Neural progenitor cell (in vitro differentiated cells): ENCODE measurements around a stretch of chr15.

DNA sequence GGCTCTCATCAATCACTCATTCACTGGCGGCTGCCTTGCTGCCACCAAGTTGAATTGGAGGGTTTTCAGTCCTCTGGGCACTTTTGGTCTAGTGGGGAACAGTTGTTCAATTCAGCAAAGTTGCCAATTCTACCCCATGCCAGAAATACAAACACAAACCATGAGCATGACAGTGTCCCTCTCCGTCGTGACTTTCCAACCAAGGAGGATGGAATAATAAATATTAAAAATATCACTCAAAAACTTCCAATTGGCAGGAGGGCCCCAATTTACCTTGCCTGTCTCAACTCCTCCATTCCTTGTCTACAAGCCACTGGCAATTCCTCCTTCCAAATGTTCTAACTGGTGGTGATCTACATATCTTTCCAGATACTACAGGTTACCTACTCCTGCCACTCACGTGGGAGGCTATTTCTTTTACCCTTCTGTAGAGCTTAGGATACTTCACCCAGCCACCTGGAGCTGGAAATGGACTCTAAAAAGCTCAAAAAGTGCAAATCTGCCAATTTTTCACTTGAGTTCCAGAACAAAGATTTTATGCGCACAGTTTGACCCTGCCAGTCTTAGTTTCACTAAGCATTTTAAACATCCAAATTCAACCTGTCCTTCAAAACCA lies 17.5 kb downstream of the MYO1E start:
- RAMPAGE, long total RNA, result no peak

- RAMPAGE, long total RNA, result no peak
Observed at GRCh38 chr15:59371122-59372227, 1.2 kb downstream of the MYO1E start.

- RAMPAGE, long total RNA, result no peak
Observed at GRCh38 chr15:59524150-59524699, 86.2 kb downstream of the FAM81A start.

GRCh38 chr15:59543739-59544366 lies 67.7 kb upstream of the GCNT3 start:
- RAMPAGE, long total RNA, result no peak

DNA sequence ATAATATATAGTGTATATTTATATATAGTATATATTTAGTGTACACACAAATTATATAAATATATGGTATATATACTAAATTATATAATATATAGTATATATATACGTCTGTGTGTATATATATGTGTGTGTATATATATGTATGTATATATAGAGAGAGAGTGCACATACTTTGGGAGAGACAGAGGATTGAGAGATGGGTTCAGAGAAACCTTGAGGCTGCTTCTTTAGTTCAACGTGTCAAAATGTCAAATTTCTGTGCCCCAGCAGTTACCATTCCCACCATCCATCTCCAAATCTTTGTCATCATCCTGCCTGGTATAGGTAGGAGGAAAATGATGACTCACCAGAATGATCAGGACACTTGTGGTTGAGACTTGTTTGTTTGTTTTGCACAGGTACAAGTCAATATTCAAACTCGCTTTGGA lies 24.8 kb upstream of the GCNT3 start:
- RAMPAGE, long total RNA, result no peak

DNA sequence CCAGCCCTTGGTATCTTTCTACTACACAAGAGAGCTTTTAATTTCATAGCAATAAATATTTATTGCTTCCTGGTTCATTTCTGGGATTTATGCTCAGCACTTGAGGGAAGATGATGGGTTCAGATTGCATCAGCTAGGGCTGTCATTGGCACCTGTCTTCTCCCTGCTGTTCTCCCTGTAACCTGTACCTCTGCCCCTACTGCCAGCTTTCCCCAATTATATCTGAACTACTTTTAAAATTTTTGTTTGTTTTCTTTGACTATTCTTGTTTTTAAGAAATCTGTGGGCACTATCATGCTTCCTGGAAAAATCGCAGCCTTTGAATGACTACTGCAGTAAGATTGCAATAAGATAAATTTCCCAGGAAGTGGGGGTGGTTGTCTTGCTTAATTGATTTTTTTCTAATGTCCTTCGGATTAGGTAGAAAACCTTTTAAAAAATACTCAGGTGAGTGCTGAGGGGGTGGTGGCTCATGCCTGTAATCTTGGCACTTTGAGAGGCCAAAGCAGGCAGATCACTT lies 24.2 kb upstream of the GCNT3 start:
- RAMPAGE, long total RNA, result no peak

DNA sequence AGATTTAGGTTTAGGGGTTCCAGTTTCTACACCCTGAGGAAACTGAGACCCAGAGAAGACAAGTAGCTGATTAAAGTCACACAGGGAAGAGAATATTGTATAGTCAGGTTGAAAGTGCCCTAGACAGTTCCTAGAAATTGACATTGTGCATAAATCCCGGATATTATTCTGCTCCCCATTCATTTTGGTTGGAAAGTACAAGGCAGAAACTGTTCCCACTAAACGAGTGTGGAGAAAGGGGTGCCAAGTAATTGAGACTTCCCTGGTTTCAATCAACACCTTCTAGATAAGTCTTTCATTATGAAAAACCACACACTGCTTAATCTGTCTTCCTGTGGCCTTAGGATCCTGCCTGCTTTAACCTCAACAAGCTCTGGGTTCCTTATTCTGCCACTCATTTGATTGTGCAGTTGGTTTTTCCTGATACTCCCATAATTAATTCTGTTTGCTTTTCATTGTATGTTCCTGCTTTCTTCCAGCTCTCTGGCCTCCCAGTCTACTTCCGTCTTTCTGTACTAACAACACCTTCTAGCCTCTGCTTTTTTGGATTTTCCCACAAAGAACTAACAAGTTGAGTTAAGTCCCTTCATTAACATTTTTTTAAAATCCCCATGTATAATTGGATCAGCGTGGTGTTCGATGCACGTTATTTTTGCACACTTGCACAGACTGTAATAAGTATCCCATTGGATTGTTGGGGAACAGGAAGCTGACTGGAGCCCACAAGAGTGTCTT lies 20.3 kb upstream of the GCNT3 start:
- RAMPAGE, long total RNA, result no peak

GRCh38 chr15:59685743-59686342 lies 3.3 kb downstream of the BNIP2 start:
- RAMPAGE, long total RNA, result no peak

GRCh38 chr15:59999540-60000089 lies 4.5 kb upstream of the FOXB1 start:
- RAMPAGE, long total RNA, result no peak

DNA sequence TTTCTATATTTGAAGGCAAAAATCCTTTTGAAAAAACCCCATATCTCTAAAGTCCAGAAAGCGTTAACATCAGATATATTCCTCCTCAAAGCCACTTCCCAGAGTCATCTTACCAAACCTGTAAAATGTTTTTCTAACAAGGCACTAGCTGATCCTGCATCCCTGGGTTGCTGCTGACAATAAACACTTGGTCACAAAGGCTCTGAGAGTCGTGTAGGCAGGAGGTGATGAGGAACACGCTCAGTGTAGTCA lies 73.3 kb downstream of the FOXB1 start:
- RAMPAGE, long total RNA, result no peak

GRCh38 chr15:60115502-60116053 lies 111.5 kb downstream of the FOXB1 start:
- RAMPAGE, long total RNA, result no peak

DNA sequence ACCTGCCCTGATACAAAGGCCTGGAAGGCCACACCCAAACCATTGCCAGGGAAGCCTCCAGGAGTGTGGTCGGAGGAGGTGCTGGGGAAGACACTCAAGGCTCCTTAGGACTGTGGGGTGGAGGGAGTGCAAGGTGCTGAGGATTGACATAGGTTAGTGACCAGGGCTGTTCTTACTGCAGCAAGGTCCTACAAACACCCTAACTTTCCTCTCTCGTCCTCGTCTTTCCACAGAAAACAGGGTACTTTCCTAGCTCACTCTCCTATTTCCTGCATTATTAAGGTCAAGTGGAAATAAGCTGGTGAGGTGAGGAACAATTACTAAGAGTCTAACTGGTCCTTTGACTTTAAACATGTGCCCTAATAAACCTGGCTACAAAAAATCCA lies 50.0 kb downstream of the ANXA2 start:
- RAMPAGE, long total RNA, result no peak

DNA sequence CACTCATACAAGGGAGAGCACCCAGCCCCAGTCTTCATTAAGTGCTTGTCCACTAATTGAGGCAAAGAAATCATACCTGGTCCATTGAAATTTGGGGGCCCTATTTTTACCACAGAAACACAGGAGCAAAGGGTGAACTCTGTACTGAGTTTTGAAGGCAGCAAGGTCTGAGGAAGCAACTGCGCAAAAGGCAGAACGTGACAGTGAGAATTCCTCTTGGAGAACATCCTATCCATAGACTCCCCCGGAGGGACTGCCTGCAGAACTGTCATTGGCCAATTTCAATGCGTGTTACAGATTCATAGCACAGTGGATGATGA lies 138.3 kb upstream of the ICE2 start:
- RAMPAGE, long total RNA, result no peak

DNA sequence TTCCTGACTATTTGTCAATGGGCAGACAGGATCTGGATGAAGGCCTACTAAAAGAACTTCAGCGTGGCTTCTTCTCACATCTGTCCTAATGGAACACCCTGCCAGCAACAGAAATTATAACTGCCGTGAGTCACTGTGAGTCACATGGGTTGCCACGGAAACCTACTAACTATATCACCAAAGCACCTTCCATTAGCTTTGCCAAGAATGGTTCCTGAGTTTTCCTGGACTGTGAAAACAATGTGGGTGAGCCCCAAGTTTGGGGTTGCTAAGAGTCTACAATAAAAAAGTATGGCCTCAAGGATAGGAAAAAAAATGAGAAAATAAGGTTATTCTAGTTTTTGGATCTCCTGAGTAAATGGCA lies 195.0 kb upstream of the ICE2 start:
- RAMPAGE, long total RNA, result no peak

DNA sequence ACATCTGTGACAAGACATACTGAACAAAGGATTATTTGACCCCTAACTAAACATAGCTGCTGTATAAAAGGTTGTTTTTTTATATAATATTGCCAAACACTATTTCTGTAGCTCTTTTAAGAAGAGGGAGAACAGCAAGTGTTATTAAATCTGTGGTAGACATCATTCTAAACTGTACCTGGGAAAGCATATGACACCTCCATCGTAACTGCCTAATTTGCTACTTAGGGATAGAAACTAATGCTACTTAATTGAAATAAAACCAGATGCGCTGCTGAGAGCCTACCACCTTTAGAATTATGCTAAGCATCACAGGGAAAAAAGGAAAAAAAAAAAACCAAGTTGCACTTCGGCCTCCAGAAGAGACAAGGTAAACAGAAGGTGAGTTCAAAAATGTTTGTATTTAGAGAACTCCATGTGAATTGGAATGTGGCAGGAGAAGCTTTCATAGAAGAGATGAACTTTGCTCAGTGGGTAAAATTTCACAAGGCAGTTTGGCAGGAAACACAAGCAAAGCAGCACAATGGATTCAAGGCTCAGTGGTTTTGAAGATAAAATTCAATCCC lies 256.4 kb upstream of the ICE2 start:
- RAMPAGE, long total RNA, result no peak

DNA sequence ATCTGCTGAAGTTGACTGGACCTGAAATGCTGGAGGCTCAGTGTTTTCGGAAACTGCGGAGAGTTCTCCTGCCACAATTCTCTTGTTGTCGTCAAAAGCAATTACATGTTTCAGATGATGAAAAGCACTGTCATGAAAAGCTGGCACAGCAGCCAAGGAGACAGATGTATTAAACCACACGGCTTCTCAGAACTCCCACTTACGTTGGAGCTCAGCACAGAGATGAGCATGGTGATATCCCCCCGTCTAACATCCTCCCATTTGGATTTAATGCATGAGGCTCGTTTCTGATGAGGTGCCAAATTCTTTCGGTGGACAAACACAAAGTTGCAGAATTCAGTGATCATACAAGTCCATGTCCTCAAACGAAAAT lies 180.0 kb downstream of the RORA start:
- RAMPAGE, long total RNA, result no peak

- RAMPAGE, long total RNA, result no peak
Observed at GRCh38 chr15:61155731-61156036, 73.4 kb downstream of the RORA start.

DNA sequence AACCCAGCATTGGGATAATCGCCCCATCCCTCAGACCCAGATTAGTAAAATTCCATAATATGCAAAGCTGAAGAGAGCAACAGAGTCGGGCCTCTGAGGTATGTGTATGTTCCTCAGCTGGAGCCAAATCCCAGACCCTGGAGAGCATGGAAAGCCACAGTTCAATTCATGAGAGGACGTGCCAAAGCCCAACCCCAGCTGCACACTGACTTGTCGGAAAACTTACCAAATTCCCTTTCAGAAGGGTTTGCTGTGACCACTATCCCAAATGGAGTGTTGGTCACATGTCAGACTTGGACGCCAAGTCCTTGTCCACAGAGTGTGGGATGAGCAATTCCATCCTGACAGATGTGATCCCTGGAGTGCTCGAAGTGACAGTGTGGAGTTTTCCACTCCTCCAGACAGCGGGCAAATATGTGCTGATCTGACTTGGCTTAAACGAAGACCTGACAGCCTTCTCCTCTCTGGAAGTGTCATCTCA lies 71.2 kb downstream of the RORA start:
- RAMPAGE, long total RNA, result no peak

DNA sequence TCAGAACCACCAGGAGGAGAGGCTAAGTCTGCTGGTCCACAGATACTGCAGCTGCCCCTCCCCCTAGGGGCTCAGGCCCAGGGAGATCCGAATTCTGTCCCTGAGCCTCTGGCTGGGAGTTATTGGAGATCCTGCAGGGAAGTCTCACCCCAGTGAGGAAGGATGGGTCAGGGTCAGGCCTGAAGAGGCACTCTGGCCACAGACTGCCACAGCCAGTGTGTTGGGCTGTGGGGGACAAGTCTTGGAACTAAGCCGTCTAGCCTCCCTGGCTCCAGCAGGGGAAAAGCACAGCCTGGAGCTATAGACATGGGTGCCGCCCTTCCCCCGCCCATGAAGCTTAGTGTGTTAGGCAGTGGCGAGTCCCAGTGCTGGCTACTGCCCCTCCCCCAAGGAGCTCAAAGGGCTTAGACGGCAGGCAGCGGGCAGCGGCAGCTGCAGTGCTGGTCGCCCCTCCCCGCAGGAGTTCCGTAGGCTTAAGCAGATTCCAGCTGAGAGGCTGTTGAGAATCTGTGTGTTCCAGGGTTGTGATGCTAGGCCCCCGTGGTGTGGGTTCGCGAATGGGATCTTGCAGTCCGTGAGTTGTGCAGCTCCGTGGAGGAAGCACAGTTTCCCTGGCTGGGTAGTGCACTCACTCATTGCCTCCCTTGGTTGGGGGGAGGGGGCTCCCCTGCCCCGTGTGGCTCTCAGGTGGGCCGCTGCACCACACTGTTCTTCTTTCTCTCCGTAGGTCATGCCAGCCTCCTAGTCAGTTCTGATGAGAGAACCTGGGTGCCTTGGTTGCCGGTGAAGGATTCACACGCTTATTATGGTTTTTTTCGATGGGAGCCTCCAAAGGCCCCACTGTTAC lies 135.8 kb upstream of the RORA start:
- RAMPAGE, long total RNA, result no peak

- RAMPAGE, long total RNA, result no peak
Observed at GRCh38 chr15:61510197-61510656, 281.1 kb upstream of the RORA start.